Placental pericyte (primary cell): ENCODE measurements around a stretch of chr5.

GRCh38 chr5:95823433-95824581 is 1.3 kb upstream of the GLRX start:
- CAGE, long polyA plus RNA: no peak

DNA sequence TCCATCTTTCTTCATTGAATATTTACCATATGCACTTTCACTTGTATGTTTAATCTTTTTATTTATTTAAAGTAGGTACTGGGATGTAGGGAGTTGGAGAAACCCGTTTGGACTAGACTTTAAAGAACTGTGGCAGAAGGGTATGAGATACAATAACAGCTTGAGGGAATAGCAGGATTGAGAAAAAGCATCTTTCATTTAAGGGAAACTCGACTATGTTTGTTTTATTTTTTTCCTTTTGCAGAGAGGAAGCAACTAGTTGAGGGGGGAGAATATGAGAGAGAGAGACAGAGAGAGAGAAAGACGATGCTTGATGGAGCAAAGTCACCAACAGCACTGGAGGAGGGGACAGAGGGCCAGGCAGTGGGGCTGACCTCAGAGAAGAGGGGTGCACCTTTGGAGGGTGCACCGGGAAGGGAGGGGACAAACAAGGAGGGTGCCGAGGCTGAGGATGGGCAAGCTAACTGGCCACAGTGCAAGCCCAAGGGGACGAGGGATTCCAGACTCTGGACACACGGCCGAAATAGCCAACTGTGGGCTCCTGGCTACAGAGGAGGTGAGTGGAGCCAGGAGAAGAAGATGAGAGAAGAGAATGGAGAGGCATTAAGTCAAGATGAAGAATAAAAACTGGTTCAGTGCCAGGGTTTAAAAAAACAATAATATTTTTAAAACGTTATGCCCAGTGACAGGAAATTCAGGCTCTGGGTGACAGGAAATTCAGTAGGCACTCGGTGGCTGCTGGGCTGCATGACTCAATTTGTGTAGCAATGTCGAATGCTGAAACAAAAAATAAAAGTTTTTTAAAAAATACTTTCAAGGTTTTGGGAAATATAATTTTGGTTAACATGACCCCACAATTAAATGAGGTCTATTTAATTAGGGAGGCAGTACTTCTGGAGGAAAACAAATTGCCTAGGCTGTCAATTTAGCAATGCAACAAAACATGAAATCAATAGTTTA is 13.2 kb upstream of the GLRX start:
- CAGE, long polyA plus RNA: no peak

DNA sequence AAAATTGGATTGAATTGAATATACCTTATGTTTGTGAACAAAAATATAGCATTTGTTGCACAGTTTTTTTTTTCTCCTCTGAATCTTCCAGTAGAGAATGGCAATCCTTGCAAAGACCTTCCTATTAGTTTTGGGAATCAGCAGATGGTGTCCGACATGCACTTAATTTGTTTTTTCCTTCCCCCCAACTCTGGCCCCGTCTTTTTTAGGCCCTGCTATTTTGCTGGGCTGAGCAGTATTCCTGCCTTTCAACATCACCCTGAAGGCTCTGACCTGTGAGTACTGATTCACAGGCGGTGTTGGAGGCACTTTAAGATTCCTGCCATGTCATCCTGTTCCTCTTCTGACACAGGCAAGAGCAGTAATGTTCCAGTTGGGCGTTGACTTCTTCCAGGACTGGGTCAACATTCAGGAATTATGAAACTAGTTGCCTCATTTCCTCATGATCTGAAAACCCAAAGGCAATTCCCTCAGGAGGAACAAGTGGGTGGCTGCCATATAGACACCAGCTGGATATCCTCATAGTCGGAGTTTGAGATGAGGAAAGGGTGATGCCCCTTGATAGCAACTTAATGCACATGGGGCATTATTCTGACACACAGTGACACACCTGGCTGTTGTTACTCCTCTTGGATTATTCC is 19.3 kb upstream of the GLRX start:
- CAGE, long polyA plus RNA: no peak

- CAGE, long polyA plus RNA: no peak
These were observed 50.8 kb upstream of the GLRX start for GRCh38 chr5:95873174-95873849.

DNA sequence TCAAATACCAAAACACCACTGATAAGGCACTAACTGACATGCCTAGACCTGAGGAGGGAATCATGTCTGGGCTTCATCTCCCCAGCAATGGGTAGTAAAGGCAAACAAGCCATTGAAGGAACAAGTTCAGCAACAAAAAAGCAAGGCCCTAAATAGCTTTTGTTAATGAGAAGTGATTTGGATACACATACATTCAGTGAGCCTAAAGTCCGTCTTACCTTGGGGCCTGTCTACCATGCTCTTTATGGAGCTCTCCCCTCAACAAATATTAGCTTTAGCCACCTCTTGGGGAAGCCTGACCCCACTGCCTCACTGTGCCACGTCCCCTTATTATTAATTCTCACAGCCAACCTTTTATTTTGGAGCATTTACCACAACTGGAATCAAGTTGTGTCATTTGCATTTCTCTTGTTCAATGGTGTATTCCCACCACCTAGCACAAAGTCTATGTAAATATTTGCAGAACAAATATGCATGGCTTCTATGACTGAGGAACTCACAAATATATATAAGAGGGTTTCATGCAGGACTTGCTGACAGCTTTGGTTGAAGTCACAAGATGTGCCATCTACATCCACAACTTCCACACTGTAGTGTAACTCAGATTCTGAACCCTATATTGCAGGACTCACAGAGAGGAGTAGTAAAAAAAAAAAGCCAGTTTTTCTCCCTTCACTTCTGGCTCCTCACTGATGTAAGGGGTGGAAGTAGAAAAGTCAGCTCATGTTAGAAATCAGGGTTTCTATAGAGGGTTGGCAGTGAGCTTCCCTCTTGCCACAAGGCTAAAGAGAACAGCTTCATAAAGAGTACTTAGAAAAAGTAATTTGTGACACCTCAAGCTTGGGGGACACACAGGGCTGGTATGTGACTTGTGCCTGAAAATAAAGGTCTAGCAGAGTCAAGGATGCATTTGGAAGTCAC is 56.4 kb upstream of the GLRX start:
- CAGE, long polyA plus RNA: no peak

- CAGE, long polyA plus RNA: no peak
These were observed 30.8 kb downstream of the ELL2 start for GRCh38 chr5:95930638-95931558.

- CAGE, long polyA plus RNA: no peak
These were observed 2.7 kb downstream of the ELL2 start for GRCh38 chr5:95958824-95959459.

- CAGE, long polyA plus RNA: no peak
These were observed 424 bp upstream of the ELL2 start for GRCh38 chr5:95961942-95962607.

DNA sequence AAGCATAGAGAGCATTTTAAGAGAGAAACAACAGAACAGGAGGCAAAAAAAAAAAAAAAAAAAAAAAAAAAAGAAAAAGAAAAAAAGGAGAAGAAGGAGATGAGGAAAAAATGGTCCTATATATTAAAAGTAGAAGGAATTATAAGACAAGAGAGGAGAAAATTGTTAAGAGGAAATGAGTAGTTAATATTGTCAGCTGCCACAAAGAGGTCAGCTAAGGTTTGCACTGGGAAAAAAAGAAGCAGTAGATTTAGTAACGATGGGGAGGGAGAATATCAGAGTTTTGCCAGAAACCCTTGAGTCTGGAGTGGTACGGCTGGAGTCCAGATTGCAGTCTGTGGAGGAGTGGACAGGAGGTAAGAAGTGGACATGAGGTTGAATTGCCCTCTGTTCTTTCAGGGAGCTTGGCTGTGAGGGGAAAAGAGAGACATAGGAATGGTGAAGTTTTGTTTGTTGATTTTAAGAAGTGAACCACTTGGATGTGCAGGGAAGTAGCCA is 88.2 kb upstream of the ELL2 start:
- CAGE, long polyA plus RNA: no peak

DNA sequence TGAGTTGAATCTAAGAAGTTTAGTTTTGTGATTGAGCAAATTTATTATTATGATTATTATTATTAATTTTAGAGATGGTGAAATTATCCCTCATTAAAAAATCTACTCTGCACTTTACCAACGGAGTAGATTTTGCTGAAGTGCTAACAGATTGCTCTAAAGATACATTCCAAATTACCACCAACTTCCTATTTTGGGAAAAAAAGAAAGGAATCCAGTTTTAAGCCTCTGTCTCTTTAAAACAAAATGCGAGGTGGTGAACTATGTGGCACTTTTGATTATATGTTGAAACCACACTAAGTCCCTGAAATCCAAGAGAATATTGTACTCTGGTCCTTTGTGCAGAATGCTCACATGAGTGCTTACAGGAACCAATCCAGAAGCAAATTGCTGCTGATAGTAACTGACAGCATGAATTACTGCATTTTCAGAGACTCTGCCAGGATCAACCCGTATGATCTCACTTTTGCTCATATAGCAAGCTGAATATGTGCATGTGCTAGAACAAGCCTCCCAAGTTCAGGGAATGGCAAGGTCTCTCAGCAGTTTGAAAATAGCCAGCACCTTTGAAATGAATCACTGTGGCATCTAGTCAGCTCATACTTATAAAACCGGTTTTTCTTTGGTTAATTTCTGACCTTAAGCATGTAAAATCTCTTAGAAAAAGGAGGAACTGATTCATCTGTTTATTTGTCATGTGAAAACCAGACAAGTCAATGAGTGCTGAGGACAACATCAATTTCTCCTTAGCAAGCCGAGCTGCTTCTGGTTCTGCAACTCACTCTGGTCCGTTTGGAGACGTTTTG is 215.6 kb upstream of the ELL2 start:
- CAGE, long polyA plus RNA: no peak

GRCh38 chr5:96235780-96235993 is 197.4 kb downstream of the PCSK1 start:
- CAGE, long polyA plus RNA: no peak

GRCh38 chr5:96876970-96877695 is 833 bp downstream of the ERAP2 start:
- CAGE, long polyA plus RNA: no peak

DNA sequence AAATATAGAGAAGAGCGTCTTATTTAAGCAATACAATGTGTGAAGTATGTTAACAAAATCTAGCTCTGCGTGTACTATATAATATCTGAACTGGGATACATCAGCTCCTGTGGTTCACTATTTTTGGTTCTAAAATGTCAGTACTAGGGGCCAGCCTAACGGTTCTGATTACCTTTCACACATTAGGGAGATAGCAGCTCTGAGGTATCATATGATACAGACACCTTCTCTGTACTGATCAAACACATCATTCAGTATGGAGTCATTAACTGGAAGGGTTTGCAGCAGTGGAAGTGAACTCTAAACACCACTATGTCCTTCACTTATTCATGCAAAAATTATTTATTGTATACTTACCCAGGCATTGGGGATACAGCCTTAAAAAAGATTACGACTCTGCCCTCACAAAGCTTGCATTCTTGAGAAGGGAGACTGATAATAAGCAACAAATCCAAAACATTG is 2.1 kb upstream of the LNPEP start:
- CAGE, long polyA plus RNA: no peak

DNA sequence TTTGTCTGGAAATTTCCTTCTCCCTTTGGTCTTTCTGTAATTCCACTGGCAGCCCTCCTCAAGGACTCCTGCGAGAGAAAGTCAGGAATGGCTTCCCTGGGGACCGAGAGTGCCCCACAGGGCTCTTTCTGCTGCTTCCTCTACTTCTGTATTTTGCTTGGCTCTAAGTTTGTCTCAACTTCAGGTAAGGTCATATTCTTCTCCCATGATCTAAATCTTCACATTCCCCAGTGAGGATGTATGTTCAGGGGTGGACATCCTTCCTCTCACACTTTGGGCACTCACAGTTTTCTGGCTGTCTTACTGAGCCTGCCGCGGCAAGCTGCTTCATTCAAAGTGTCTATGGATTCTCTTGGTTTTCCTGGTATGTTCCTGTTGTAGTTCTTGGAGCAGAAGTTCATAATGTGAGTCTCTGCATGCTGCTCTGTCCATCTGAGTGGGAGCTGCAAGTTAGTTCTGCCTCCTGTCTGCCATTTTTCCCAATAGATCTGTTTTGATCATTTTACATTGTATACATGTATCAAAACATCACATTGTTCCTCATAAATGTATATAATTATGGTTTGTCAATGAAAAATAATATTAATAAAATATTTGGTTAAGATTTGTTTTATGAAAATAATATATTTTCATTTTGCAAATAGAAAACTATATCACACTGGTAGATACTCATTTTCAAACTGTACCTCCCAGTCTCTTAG is 10.5 kb upstream of the RIOK2 start:
- CAGE, long polyA plus RNA: no peak

DNA sequence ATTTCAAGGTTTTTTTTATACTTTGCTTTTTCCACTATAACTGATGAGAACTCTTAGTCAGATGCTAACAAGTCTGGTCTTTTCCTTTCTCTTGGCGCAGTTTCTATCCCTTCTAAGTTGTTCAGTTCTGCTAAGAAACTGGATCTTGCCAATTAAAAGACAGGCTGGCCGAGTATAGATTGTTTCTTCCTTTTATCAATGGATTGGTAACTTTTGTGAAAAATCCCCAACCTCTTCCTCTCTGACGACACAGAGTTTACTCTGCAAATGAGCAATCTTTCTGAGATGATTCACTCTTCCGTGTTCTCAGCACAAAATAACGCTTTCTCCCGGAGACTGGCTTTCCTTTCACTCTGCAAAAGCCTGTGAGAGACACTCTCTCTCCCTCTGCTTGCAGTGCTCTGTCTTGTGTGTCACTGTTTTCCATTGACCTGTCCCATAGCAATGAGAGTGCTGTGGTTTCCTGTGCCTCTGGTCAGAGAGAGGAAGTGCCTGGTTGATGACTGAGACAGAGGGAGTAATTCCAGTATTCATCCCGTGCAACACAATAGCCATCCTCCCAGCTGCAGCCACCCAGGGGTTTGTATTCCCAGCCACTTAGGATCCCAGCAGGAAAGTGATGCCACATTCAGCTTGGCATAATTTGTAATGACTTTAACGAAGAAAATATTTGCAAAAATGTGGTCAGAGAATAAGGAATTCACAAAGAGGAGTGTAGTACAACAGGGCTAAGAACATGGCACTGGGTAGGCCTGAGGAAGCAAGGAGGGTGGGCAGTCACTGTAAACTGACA is 463.7 kb upstream of the RGMB start:
- CAGE, long polyA plus RNA: no peak

DNA sequence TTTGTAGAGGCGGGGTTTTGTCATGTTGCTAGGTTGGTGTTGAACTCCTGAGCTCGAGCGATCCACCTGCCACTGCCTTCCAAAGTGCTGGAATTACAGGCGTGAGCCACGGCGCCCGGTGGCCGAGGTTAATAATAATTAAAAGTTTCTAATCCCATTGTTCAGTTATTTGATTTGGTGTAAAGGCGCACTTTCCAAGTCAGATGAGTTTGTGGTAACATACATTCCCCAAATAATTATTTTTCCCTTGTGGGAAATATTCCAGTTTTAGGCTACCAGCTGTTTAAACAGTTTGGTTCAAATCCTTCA is 1.2 kb upstream of the CHD1 start:
- CAGE, long polyA plus RNA: no peak

- CAGE, long polyA plus RNA: no peak
These were observed 104.2 kb upstream of the CHD1 start for GRCh38 chr5:99032927-99033558.

- CAGE, long polyA plus RNA: no peak
These were observed 482.5 kb upstream of the FAM174A start for GRCh38 chr5:100052619-100053222.

DNA sequence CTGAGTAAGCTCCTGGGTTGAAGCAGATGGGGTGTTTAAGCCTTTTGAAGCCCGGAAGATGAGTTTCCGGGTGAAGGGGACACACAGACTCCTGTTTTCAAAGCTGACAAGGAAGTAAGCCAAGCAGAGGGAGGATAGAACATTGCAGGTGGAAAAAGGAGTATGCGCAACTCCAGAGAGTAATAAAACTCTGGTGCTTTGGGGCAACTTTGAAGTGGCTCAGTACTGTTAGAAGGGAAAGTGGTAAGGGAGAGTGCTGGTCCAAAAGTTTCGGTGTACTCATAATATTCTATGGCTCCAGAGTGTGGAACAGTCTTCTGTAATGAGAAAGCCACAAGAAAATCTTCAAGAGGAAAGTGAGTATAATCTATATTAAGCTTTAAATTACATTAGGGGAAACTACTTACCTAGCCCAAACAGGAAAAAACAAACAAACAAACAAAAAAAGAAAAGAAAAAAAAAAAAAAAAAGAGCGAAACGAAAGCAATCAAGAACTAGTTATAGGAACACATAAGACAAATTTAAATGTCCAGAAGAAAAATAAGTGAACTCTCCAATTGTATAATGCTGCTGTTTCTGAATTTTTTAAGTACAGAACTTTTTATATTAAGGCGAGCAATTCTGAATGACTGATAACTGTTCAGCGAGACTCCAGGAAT is 2.4 kb upstream of the ST8SIA4 start:
- CAGE, long polyA plus RNA: no peak

GRCh38 chr5:102130860-102131370 is 165.2 kb downstream of the SLCO4C1 start:
- CAGE, long polyA plus RNA: no peak